Right atrium auricular region (tissue), 2 donors: Measurements from ENCODE around the genes C6orf141, CRISP2, DEFB110, IL17A and GCLC.

- PRO-cap, result no peak
- RAMPAGE, long total RNA, 2 experiments, result no peak in any of the 2 experiments
These were observed 89.7 kb downstream of the CD2AP start for GRCh38 chr6:47567020-47567929.

DNA sequence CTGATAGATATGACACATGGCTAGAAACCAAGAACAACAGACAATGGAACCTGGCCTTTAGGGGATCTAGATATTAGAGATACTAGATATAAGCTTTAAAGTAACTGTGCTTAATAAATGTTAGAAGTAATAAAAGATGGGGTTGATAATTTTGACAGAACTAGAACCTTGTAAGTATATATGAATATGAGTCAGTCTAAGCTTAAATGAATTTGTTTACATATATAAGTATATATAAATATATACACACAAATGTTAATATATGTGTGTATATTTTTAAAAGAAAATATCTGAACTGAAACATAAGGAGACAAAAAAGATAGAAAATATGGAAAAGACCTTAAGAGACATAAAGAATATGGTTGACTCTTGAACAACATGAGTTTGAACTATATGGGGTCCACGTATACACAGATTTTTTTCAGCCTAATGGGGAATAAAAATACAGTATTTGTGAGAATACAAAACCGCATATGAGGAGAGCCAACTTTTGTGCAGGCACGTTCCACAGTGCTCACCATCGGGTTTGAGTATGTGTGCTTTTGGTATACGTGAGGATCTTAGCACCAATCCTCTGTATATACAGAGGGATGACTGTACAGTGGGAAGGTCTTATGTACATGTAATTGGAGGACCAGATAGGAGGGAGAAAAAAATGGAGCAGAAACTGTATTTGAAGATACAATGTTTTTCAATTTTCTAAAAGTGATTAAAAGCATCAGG, 108.1 kb upstream of the ADGRF4 start:
- PRO-cap, result no peak
- RAMPAGE, long total RNA, 2 experiments, result no peak in any of the 2 experiments

- PRO-cap, result unidirectional peak, plus-strand start at chr6:48827181
- RAMPAGE, long total RNA, 2 experiments, result no peak in any of the 2 experiments
These were observed 636.1 kb downstream of the MMUT start for GRCh38 chr6:48826847-48827466.

DNA sequence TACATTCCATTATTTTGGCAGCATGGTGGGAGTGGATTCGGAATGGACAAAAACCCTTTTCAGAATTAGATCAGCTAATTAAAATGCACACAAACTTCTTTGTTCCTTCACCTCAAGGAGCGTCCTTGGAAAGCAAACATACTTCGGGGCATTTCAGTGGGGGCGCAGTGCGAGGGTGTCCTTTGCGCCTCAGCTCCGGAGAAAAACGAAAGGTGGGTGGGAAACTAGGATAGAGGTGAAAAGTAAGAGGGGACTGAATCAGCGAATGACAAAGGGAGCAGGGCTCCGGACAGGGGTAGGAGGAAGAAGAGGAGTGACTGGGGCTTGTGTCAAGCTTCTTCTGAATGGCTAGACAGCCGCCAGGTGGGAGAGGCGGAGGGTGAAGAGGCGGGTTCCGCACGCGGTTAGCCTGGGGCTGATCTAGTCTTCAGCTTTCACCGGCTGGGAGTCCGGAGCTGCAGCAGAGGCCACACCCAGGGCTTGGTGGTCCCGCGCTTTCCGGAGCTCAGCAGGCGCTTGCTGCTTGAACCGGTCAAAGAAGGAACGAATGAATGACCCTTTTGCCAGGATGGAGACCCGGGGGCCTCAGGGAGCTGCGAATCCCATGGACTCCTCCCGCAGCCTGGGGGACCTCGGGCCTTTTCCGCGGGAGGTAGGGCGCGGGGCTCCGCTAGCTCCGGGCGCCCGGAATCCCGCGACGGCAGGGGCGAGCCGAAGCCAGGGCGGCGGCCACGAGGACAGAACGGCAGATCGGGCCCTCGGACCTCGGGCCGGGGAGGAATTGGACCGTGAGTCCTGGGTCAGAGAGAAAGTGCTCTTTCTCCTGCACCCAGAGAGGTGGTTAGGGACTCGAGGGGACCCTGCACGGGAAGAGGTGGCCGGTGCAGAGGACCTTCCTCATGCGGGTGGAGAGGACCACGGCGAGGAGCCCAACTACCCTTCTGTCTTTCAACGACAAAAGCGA, at the start of gene C6orf141:
C6orf141 (plus strand) TSS at position 423 of the 964 bp plus-strand sequence.
- PRO-cap, result no peak
- RAMPAGE, long total RNA, 2 experiments, result no peak in any of the 2 experiments

- PRO-cap, result no peak
- RAMPAGE, long total RNA, 2 experiments, result no peak in any of the 2 experiments
These were observed at the start of gene CRISP2 for GRCh38 chr6:49713336-49713935. Gene CRISP2, minus strand, starts transcription at chr6:49713543.

GRCh38 chr6:50021852-50022391, at the start of gene DEFB110:
Gene DEFB110, minus strand, starts transcription at chr6:50021994.
- PRO-cap, result no peak
- RAMPAGE, long total RNA, 2 experiments, result no peak in any of the 2 experiments

DNA sequence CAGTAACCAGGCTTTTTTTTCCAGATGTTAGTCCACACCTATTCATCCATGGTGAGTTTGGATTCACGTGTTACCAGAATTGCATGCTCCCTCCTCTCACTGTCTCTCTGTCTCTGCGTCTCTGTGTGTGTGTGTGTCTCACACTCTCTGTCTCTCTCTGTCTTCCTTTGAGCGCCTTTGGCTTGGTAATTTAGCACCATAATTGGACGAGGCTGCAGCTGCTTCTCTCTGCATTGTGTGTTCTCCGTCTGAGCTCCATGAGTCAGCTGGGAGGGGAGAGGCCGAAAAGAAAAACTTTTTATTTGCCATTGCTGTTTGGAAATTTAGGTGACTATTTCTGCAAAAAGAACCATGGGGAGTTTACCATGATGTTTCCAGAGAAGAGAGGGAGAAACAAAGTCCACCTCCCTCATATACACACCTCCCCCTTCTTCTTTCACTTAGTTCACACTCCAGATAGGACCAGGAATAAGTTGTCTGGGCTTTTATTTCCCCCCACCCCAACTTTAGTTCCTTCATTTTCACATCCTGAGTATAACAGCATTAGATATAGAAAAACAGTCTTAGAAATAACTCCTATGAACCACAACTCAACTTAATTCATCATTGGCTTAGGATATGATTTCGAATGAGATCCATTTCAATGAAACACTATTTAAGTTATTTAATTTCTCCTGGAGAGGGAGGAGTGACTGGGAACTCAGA, 3.6 kb downstream of the TFAP2B start:
- PRO-cap, result no peak
- RAMPAGE, long total RNA, 2 experiments, result no peak in any of the 2 experiments

DNA sequence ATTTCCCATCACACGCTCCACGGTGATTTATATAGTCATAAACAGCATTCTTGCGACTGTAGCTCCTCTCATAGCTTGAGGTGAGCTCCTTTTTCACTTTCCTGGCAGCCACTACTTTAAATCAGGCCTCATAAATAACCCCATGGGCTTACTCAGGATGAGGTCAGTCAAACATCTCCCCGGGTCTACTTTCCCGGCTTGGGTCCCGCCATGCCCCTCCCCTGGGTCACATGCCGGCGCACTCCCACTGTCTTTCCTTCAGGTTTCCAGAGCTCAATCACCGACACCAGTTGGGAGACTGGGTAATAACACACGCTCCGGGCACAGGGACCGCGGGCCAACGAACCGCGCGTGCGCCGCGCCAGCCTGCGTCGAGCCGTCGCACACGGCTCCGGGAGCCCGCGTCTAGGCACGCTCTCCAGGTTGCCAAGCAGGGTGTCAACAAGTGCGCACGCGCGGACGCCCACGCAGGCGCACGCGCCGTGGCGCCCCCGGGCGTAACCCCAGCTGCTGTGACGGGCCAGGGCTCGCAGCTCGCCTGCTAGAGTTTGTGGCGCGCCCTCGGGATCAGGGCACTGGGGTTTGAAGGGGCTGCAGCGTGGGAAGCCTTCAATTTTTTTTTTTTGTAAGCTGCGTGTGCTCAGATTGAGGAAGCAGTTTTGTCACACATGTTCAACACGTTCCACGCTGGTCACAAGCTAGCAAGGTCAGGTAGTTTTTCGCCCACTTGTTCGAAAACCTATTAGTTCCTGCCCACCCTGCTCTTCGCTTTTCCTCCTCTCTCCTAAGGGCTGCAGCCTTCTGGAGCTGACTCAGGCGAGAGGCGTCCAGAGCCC, 31.7 kb downstream of the TFAP2B start:
- PRO-cap, result no peak
- RAMPAGE, long total RNA, 2 experiments, result no peak in any of the 2 experiments

DNA sequence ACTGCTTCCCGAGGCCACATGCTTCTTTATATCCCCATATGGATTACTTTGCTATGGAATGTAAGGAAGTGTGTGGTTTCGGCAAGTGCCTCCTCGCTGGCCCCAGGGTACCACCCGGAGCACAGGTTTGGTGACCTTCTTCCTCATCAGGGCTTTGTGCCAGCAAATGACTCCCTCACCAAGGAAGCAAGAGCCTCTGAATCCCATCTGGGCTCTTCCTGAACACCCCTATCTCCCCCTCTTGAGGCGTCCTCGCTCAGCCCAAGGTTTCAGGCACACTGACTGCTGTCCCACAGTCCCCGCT, 41.9 kb upstream of the IL17A start:
- PRO-cap, result no peak
- RAMPAGE, long total RNA, 2 experiments, result no peak in any of the 2 experiments

- PRO-cap, result no peak
- RAMPAGE, long total RNA, 2 experiments, result no peak in any of the 2 experiments
These were observed at the start of gene IL17A for GRCh38 chr6:52186199-52186647. Gene IL17A, plus strand, starts transcription at chr6:52186375.

DNA sequence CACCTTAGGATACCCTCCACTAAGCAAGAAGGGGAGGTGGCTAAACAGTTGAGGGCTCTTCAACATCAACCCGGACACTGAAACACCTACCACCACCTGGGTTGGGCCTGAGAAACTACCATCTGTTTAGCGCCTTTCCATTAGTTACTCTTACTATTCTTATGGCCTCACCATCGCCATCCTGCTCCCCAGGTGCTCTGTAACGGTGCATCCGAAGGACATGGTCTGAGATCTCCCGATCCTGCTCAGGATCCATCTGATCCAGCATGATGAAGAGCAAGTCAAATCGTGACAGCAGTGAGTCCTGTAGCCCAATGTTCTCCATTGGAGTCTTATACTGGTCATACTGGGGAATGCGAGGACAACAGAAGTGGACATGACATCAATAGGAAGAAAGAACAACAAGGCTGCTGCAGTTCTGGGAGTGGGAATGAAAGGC, 11.0 kb downstream of the MCM3 start:
- PRO-cap, result no peak
- RAMPAGE, long total RNA, 2 experiments, result no peak in any of the 2 experiments

GRCh38 chr6:52363394-52364050, 1.6 kb downstream of the PAQR8 start:
- PRO-cap, result no peak
- RAMPAGE, long total RNA, 2 experiments, result no peak in any of the 2 experiments

DNA sequence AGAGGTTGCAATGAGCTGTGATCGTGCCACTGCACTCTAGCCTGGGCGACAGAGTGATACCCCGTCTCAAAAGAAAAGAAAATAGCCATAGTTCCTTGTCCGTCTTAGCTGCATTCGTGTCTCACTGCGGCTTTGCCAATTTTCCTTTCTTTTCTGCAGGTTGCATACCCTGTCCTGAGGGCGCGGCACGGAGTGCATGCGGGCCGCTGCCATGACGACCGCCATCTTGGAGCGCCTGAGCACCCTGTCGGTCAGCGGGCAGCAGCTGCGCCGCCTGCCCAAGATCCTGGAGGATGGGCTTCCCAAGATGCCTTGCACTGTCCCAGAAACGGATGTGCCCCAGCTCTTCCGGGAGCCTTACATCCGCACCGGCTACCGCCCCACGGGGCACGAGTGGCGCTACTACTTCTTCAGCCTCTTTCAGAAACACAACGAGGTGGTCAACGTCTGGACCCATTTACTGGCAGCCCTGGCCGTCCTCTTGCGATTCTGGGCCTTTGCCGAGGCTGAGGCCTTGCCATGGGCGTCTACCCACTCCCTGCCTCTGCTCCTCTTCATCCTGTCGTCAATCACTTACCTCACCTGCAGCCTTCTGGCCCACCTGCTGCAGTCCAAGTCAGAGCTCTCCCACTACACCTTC, 17.0 kb upstream of the EFHC1 start:
- PRO-cap, result no peak
- RAMPAGE, long total RNA, 2 experiments, result no peak in any of the 2 experiments

- PRO-cap, result no peak
- RAMPAGE, long total RNA, 2 experiments, result no peak in any of the 2 experiments
These were observed 1.2 kb upstream of the TRAM2 start for GRCh38 chr6:52578120-52578474.

GRCh38 chr6:53112316-53112868, 36.2 kb downstream of the GCM1 start:
- PRO-cap, result no peak
- RAMPAGE, long total RNA, 2 experiments, result no peak in any of the 2 experiments

- PRO-cap, result no peak
- RAMPAGE, long total RNA, 2 experiments, result no peak in any of the 2 experiments
These were observed 41.8 kb downstream of the ELOVL5 start for GRCh38 chr6:53306529-53307831.

- PRO-cap, result no peak
- RAMPAGE, long total RNA, 2 experiments, result no peak in any of the 2 experiments
These were observed 9.6 kb upstream of the ELOVL5 start for GRCh38 chr6:53358434-53358720.

GRCh38 chr6:53358721-53359267, 10.0 kb upstream of the ELOVL5 start:
- PRO-cap, result bidirectional peak, plus-strand start at chr6:53359224, minus-strand start at chr6:53359113
- RAMPAGE, long total RNA, 2 experiments, result no peak in any of the 2 experiments

DNA sequence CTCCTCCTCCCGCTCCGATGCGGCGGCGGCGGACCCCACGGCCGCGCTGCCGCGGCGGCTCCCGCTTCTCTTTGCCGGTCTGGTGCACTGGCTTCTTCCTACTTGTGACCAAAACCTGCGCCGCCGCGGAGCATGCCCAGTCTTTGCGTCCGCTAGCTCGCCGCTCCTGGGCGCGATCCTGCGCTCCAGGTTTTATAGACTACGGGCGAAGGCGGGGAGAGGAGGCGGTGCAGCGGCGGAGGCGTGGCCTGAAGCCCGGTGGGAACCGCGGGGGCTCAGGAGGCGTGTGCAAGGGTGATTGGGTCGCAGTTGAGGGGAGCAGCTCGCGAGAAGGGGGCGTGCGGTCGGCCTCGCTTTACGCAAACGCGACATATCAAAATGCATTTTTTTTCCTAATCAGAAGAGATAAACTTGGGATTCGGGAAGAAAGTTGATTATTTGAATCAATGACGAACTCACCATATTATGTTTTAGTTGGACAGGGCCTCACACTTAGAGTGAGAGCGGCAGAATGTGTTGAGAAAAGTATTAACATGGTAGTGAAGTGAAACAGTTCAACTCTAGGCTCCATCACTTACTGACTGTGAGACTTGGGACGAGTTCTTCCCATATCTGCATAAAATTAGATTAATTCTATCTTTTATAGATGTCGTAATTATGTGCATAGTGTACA, at the start of gene GCLC:
GCLC (minus strand) TSS at position 168 of the 673 bp plus-strand sequence.
- PRO-cap, result bidirectional peak, plus-strand start at position 306 of the sequence, minus-strand start at position 89 of the sequence
- RAMPAGE, long total RNA, 2 experiments, result no peak in any of the 2 experiments

GRCh38 chr6:53627636-53628927, 37.5 kb downstream of the KLHL31 start:
- PRO-cap, result no peak
- RAMPAGE, long total RNA, 2 experiments, result no peak in any of the 2 experiments